Rectum (tissue), 1 donor: ENCODE measurements around a stretch of chr14.

DNA sequence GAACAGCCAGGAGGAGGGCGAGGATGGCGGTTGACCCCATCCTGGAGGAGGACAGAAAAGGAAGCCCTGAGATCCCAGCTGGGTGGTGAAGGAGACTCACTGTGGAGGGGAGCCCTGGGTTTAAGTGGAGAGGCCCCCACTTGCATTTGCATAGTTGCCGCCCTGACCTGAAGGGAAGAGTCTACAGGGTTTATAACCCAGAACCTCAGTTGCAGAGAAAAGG is 581.9 kb downstream of the TMEM121 start:
- PRO-cap, result no peak

- PRO-cap, result no peak
These were observed 603.4 kb downstream of the TMEM121 start for GRCh38 chr14:106129746-106130237.

GRCh38 chr14:106397029-106397571 is 870.7 kb downstream of the TMEM121 start:
- PRO-cap, result unidirectional peak, plus-strand start at chr14:106397290

DNA sequence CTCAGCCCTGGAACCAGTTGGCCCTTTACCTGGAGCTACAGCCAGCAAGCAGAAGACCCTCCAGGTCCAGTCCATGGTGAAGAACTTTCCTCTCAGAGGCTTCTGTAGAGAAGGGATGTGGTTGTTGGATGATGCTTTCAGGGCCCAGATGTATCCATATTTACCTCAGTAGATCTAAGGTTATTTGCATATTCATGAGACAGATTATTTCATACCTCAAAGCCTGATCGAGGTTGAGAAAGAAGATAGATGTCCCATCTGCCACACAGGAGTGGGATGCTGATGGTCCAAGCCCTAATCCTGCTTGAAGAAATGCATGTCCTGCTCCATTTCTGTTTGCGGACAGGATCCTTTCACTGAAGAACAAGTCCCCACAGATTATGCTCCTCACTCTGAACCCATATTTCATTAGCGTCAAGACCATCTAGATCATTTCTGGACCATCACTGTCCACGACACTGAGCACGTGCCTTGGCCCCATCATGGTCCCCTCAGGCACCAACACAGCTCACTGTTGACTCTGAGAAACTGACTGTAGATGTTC is 985.2 kb downstream of the TMEM121 start:
- PRO-cap, result no peak

DNA sequence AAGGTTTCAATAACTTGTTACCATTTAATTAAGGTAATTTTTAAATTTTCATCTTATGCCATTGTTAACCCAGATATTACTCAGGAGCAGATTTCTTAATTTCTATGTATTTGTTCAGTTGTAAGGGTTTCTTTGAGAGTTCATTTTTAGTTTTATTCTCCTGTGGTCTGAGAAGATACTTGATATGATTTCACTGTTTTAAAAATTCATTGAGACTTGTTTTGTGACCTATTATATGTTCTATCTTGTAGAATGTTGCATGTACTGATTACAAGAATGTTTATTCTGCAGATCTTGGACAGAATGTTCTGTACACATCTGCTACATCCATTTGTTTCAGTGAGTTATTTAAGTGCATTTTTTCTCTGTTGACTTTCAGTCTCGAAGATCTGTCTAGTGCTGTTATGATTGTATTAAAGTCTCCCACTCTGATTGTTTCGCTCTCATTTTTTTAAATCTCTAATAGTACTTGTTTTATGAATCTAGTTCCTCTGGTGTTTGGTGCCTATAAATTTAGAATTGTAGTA is 1319.8 kb downstream of the TMEM121 start:
- PRO-cap, result unidirectional peak, plus-strand start at position 378 of the sequence